Zone of skin (tissue), 1 donor: ENCODE measurements around a stretch of chr20.

GRCh38 chr20:17638174-17638658 lies 43.8 kb downstream of the RRBP1 start:
- RRBS = no CpG with 5 or more reads among the region's 9 CpGs

- RRBS = no CpG with 5 or more reads among the region's 28 CpGs
These were observed 39.9 kb downstream of the SNX5 start for GRCh38 chr20:17928400-17929475.

- RRBS = no CpG with 5 or more reads among the region's 7 CpGs
These were observed 27.2 kb downstream of the SNX5 start for GRCh38 chr20:17941304-17941896.

DNA sequence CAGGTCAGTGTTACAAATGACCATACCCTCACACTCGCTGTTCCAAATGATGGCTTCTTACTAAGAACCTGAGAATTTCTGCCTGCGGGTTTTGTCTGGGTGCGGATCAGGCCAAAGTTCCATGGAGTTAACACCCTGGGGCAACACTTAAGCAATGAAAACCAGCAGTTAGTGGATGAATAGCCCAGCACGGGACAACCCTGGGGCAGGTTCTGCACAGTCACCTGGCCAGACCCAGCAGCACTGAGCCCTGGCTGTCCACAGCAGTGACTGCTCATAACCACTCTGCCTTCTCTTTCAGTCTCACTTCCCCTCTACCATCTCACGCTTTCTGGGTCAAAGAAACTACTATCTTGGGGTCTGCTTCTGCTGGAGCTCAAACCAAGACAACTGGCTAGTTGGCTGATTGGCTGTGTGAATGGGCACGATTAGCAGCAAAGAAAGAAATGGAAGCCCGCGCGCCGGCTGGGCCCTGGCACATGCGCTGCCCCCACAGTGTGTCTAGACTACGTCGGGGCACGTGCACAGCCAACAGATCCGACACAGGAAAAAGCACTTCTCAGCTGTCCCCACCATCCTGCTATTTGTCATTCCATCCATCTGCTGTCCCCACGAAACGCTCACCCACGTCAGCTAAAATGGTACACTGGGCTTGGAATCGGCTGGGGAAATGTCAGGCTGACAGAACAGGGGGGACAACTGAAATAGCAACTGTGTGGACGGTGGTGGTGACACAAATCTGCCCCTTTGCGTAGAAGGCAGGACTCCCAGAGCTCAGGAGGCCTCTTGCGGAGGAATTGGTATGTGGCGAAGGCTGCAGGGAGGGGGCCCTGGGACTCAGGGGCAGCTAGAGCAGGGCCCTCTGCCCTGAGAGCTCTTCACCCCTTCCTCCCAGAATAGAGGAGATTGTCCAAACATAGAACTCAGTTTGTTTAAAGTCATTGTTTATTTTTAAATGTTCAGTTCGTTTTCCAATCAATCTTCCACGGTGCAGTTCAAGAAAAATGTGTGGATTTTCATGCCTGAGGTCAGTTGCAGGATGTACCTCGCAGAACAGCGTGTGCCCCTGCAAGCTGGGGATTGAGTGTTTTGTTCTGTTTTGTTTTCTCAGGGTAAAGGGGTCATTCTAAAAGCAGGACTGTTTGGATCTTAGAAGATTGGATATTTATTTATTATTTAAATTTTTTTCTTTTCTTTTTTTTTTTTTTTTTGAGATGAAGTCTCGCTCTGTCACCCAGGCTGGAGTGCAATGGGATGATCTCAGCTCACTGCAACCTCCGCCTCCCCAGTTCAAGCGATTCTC lies 36.9 kb downstream of the MGME1 start:
- RRBS = no CpG with 5 or more reads among the region's 30 CpGs

GRCh38 chr20:18138825-18139389 lies 1.2 kb downstream of the KAT14 start:
- RRBS = no CpG with 5 or more reads among the region's 4 CpGs

GRCh38 chr20:18519469-18520018 lies 11.8 kb downstream of the SEC23B start:
- RRBS = no CpG with 5 or more reads among the region's 12 CpGs

DNA sequence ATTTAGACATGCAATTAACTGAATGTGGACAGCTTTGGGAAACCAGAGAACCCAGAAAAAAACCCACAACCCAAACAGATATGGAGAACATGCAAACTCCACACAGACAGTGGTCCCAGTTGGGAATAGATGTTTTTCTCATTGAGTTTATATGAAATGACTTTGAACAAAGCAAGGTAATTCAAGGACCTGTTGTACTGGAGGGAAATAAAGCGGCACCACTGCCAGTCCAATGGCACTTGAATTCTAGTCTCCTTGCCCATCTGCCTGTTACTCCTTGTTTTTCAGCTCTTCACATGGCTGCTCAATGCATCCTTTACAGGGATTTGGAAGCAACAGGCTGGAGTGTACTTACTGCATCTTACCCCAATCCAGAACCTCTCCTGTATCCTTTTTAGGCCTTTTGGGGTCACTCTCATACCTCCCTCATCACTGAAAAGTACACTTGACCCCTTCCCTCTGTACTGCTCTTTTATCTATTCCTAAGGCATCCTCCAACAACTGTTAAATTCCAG lies 179.7 kb upstream of the SLC24A3 start:
- RRBS = no CpG with 5 or more reads among the region's 1 CpG

DNA sequence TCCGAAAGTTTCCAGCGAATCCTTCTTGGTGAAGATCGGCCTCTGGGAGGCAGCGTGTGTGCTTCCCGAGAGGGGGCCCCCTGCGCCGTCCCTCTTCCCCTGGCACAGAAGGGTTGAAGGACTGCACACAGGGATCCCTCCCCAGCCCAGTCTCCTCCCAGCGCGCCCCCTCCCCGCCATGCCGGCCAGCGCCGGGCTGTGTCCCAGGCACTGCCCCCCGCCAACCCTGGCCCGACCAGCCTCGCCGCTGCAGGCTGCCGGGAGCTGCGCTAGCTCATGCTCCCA lies 522 bp upstream of the SLC24A3 start:
- RRBS = 2% methylated on average over 7 of the region's 19 CpGs

- RRBS = no CpG with 5 or more reads among the region's 7 CpGs
These were observed 131.1 kb downstream of the SLC24A3 start for GRCh38 chr20:19343414-19344012.

DNA sequence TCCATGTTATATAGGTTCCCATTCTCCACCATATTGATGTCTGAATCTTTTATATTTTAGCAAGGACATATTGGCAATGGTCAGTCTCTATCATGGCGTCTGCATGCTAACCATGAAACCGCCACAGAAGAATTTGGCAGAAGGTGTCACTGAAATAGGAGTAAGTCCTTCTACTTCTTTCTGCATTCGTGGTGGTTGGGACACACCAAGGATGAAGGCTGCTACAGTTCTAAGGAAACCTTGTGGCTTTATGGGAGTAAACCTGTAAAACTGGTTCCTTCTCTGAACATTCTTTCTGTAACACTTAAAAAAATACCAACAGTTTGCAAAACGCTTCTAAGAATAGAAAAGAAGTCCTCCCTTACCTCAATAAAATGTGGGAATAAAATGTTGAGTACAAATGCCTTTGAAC lies 195.3 kb downstream of the SLC24A3 start:
- RRBS = no CpG with 5 or more reads among the region's 4 CpGs

DNA sequence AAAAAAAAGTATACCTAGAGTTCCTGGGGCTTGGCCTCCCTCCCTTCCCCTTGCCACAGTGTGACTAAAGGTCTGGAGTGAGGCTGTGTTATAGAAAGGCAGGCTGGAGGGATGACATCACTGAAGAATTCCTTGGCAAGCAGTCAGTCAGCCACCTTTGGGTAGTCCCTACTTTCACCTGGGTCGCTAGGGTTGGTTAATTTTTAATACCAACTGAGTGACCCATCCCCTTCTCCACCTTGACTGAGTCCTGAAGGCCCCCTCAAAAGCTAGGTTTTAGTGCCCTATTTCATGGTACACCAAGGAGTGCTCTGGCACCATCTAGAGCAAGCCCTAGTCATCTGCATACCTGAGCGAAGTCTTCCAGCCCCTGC lies 44.4 kb downstream of the RIN2 start:
- RRBS = no CpG with 5 or more reads among the region's 2 CpGs

DNA sequence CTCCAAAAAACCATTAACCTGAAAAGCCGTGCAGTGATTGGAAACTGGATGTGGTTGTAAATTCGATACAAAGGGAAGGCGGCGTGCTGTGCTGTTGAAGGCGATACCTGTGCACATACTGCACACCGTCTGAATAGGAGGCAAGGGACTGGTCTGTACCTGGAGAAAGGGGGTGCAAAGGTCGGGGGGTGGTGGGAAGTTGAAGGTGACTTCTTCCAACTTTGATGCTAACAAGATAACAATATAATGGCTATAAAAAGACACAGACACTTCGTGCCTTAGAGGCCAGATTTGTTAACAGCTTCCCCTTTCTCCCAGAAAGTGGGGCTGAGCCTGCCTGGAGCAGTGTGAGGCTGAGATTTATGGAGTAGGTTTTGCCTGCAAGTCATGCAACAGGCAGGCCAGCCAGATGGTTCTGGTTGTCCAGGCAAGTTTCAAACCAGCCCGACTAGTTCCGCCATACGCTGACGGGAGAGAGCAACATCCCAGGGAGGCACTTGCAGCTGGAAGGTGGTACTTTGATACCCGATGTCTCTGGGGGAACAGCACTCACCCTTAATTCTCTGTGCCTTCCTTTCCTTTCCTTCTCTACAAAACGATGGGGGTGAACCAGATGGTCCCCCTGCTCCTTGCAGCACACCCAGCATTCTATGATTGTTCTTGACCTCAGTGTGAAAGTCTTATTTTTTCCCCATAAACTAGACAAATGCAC lies 81.4 kb upstream of the NAA20 start:
- RRBS = no CpG with 5 or more reads among the region's 14 CpGs

DNA sequence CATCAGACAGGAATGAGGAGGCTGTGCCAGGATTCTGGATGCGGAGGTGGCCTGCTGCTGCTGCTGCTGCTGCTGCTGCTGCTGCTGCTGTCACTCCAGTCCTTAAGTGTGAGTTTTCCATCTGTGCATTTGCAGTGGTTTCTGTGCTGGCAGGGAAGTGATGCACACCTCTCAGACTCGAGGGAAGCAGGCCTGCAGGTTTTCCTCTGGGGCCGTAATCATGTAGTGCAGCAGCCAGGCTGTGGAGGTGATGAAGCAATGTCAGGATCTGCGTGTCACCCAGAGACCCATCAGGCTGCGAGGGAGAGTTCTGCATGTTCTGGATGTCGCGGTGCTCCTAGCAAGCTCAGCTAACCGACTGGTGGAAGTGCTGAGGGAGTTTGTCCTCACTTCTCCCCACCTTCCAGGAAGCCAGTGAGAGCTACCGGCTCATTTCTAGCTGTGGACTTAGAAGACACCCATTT lies 32.1 kb downstream of the CFAP61 start:
- RRBS = no CpG with 5 or more reads among the region's 9 CpGs

- RRBS = no CpG with 5 or more reads among the region's 13 CpGs
These were observed 32.7 kb downstream of the CFAP61 start for GRCh38 chr20:20084815-20085600.

- RRBS = no CpG with 5 or more reads among the region's 5 CpGs
These were observed 156.8 kb upstream of the INSM1 start for GRCh38 chr20:20211050-20211464.

- RRBS = no CpG with 5 or more reads among the region's 10 CpGs
These were observed 153.1 kb upstream of the INSM1 start for GRCh38 chr20:20214674-20215422.

- RRBS = no CpG with 5 or more reads among the region's 2 CpGs
These were observed 112.8 kb upstream of the INSM1 start for GRCh38 chr20:20255178-20255436.

DNA sequence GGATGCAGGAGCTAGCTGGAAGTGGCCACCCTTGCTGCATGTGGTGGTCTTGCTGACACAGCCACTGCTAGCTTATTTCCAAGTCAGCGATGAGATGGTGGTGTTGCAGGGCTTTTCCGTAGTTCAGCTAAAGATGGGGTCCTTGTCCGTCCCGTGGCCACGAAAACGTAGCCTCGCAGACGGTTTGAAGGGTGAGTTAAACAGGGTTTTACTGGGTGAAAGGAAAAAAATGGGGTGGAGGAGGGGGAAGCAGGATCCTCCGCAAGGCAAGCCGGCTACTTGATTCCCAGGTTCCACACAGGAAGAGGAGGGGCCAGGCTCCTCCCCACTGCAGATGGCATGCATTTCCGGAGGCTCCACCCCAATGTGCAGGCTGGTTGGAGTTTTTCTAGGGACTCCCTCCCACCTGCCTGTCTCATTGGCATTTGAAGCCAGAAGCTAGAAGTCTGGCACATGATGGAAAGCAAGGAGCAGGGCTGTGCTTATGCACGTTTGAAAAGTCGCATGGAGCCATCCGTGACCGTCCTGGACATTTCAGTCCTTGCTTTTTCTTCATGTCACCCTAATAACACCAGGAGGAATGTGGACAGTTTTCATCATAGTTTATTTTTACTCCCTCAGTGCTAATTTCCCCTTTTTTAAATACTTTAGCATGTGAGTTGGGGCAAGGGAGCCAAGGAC lies 100.2 kb upstream of the INSM1 start:
- RRBS = 14% methylated on average over 2 of the region's 15 CpGs

GRCh38 chr20:20494771-20495525 lies 127.0 kb downstream of the INSM1 start:
- RRBS = no CpG with 5 or more reads among the region's 9 CpGs

DNA sequence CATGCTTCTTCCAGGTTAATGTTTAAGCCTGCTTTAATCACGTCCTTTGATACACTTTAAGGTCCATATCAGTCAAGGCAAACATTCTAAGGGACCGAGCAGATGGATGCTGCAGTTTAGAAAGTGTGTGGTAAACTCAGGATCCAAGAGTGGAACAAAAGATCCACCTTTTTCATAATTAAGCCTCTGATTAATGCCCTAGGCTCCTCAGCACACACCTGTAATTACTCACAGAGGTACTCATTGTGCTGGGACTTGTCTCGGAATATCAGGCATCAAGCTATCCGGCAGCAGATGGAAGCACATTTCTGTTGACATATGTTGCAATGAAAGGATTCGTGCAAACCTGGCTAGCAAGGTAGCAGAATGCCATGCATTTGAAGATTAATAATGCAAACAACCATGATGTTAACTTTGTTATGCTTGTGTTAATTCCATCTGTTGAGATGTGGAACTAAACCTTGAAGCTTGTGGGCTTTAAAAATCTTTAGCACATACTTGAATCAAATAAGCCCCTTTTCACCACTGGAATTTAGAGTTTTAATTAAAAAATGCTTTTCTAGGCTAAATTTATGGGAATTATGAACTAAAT lies 163.8 kb downstream of the RALGAPA2 start:
- RRBS = no CpG with 5 or more reads among the region's 5 CpGs